ENCODE measurements around the gene CCDC13.

GRCh38 chr3:42100955-42101968, 10.1 kb downstream of the TRAK1 start:
- PRO-cap, 3 experiments: no peak in any of the 3 experiments
- RRBS: no CpG with 5 or more reads among the region's 11 CpGs

DNA sequence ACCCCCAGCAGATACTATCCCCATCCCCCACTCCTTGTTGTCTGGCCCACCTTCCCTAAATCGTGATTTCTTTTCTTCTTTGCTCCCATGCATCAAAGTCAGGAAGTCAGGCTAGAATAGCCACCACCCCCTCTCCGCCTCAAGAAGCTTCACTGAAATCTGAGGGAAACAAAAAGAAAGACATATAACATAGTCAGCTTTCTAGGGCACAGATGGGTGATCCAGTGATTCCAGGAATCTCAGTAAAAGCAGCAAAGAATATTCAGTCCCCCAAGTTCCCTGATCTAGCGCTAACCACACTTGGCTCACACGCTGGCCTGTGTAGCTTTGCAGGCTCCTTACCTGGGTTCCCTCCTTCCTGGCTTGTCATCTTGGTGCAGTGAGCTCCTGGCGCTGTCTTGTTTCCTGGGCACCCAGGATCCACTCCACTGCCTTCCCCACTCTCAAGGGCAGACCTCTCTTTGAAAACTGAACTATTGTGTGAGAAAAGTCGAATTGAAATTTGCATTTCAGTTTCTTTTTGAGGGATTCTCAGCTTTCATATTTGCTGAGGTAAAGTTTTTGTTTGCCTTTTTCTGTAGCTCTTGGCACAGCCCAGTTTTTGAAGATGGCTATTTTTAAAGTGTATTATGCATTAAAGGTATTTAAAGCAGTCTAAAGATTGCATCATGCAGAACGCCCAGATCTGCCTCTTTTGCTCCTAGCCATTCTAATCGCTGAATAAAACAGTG, 70.2 kb downstream of the CCK start:
- PRO-cap, 3 experiments: no peak in any of the 3 experiments
- RRBS: no CpG with 5 or more reads among the region's 8 CpGs

DNA sequence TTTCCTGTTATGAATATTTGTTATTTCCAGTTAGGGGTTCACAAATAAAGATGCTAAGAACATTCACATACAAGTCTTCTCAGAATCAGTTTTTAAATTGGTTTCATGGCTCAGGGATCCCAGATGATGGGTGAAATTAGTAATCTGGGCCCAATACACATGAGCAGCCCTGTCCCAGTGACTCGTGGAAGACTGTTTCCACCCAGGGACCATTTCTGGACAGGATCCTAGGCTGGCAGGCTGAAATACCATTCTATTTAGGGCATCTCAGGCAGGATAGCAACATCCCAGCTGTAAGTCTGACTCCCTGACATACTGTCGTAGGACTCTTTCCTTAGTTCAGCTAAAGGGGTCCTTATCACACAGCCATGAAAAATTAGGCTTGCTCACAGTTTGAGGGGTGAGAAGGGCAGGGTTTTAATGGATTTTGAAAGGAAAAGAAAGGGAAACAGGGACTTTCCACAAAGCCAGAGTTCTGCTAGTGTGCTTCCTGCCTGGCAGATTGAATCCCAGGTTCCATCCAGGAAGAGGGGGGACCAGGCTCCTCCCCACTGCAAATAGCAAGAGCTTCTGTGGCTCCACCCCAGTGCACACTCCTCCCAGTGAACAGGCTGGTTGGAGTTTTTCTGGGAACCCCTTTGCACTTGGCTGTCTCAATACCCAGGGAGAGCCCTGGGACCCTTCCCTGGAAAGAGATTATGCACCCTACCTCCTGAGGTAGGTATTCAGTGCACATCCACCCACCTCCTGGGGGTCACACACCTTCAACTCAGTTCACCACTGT, 41.3 kb upstream of the LYZL4 start:
- PRO-cap, 3 experiments: no peak in any of the 3 experiments
- RRBS: no CpG with 5 or more reads among the region's 2 CpGs

- PRO-cap, 3 experiments: no peak in any of the 3 experiments
- RRBS: no CpG with 5 or more reads among the region's 6 CpGs
These were observed 12.2 kb upstream of the VIPR1 start for GRCh38 chr3:42490086-42490900.

- PRO-cap, 3 experiments: no peak in any of the 3 experiments
- RRBS: no CpG with 5 or more reads among the region's 9 CpGs
These were observed 2.0 kb downstream of the VIPR1 start for GRCh38 chr3:42504198-42504999.

GRCh38 chr3:42633491-42633977, 20.0 kb upstream of the ZBTB47 start:
- PRO-cap, 3 experiments: no peak in any of the 3 experiments
- RRBS: no CpG with 5 or more reads among the region's 6 CpGs

GRCh38 chr3:42636699-42637612, 16.5 kb upstream of the ZBTB47 start:
- PRO-cap, 3 experiments: no peak in any of the 3 experiments
- RRBS: no CpG with 5 or more reads among the region's 12 CpGs

GRCh38 chr3:42772392-42773464, at the start of gene CCDC13:
CCDC13 (minus strand) TSS chr3:42773253.
- PRO-cap, 3 experiments: peak in 3 of 3 experiments; most common plus-strand start chr3:42772813 (in 3); most common minus-strand start chr3:42773173 (in 3)
- RRBS: 2% methylated on average over 16 of the region's 70 CpGs

- PRO-cap, 3 experiments: no peak in any of the 3 experiments
- RRBS: 2% methylated on average over 6 of the region's 16 CpGs
These were observed 492 bp upstream of the HIGD1A start for GRCh38 chr3:42804817-42805147.

DNA sequence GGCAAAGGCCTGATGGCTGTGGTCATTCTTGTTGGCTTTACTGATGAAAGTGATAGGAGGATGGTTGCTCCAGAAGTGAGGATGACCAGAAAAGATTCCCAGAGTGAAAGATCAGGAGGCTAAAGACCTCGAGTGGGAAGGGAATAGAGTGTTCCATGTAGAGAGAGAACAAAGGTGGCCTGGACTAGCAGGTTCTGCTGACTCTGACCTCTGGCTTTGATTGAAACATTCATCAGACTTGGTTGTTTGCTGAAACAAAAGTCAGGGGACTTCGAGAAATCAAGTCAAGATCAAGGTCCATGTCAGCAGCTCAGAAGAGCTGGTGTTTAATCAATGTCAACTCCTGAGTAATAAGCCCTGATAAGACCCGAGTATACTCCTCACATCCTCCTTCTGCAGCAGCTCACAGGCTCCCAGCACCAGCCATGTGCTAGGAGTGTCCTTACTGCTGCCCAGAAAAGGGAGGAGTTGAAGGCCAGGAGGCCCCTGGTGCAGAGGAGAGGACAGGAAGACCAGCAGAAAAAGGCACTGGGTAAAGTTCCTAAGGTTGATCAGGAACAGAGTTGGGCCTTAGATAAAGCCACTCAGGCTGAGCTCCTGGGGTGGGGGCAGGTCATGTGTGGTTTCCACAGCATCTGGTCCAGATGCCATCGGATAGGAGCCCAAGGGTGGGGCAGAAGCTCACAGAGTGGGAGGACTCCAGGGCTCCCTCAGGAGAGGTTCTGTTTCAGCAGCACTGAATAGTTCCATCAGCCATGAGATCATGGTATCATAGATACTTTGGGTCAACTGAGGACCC, 19.8 kb downstream of the CYP8B1 start:
- PRO-cap, 3 experiments: no peak in any of the 3 experiments
- RRBS: no CpG with 5 or more reads among the region's 4 CpGs

DNA sequence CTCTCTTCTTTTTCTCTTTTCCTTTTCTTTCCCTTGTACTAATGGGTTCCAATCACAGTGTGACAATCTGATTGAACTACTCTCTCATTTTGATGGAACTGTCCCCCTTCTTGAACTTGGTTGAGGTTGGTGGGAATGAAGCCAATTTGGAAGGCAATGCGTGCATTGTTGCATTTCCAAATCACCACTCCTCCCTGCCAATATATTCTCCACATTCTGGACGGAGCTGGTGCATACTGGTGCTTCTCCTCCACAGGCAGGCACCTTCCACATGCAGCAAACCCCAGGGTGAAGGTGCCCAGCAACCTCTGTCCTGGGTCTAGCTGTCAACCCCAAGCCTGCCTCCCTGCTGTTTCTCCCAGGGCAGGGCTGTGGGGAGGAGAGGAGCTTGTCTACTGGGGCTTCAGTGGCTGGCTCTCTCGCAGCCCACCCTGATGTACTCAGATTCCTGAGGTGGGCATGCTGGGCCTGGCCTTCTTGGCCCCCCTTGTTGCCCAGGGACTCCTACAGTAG, 20.0 kb downstream of the GASK1A start:
- PRO-cap, 3 experiments: no peak in any of the 3 experiments
- RRBS: no CpG with 5 or more reads among the region's 3 CpGs

- PRO-cap, 3 experiments: no peak in any of the 3 experiments
- RRBS: no CpG with 5 or more reads among the region's 14 CpGs
These were observed 75.4 kb upstream of the POMGNT2 start for GRCh38 chr3:43181178-43181863.

DNA sequence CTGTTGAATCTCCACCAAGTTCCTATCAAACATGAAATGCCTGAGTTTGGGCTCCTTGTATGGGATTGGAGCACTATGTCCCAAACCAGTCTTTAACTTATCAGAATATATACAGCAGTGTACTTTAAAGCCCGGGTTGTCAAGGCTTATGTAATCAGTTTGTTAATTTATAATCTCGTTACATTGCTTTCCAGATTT, 1.2 kb downstream of the SNRK start:
- PRO-cap, 3 experiments: no peak in any of the 3 experiments
- RRBS: no CpG with 5 or more reads among the region's 2 CpGs

DNA sequence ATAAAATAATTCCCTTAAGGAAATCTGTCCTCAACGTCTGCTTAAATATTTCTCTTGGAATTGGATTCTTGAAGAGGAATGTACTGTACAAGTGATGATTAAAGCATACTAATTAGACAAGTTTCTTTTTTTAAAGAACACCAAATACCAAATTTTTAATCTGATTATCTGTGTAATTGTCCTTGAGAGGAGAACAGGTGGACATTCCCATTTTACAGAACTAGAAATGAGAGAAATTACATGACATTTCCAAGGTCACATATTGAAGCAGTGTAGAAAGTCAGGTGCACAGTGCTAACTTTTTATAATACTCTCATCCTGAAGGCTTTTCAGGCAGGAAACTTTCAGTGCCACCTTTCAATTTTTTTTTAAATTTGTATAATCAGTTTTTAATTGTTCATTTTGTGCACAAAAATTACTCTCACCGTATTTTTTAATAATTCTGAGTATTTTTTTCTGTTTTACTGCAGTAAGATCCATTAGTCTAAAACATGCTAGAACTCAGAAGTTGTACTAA, 1.6 kb downstream of the SNRK start:
- PRO-cap, 3 experiments: no peak in any of the 3 experiments
- RRBS: no CpG with 5 or more reads among the region's 2 CpGs

- PRO-cap, 3 experiments: no peak in any of the 3 experiments
- RRBS: no CpG with 5 or more reads among the region's 5 CpGs
These were observed 31.5 kb downstream of the SNRK start for GRCh38 chr3:43317736-43318325.

GRCh38 chr3:43401725-43402369, 115.5 kb downstream of the SNRK start:
- PRO-cap, 3 experiments: no peak in any of the 3 experiments
- RRBS: no CpG with 5 or more reads among the region's 5 CpGs

DNA sequence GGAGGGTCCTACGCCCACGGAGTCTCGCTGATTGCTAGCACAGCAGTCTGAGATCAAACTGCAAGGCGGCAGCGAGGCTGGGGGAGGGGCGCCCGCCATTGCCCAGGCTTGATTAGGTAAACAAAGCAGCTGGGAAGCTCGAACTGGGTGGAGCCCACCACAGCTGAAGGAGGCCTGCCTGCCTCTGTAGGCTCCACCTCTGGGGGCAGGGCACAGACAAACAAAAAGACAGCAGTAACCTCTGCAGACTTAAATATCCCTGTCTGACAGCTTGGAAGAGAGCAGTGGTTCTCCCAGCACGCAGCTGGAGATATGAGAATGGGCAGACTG, 55.7 kb downstream of the ANO10 start:
- PRO-cap, 3 experiments: no peak in any of the 3 experiments
- RRBS: no CpG with 5 or more reads among the region's 9 CpGs

GRCh38 chr3:43893736-43894686, 203.3 kb downstream of the ABHD5 start:
- PRO-cap, 3 experiments: peak in 3 of 3 experiments; most common minus-strand start chr3:43894369 (in 3)
- RRBS: 5% methylated on average over 21 of the region's 65 CpGs

DNA sequence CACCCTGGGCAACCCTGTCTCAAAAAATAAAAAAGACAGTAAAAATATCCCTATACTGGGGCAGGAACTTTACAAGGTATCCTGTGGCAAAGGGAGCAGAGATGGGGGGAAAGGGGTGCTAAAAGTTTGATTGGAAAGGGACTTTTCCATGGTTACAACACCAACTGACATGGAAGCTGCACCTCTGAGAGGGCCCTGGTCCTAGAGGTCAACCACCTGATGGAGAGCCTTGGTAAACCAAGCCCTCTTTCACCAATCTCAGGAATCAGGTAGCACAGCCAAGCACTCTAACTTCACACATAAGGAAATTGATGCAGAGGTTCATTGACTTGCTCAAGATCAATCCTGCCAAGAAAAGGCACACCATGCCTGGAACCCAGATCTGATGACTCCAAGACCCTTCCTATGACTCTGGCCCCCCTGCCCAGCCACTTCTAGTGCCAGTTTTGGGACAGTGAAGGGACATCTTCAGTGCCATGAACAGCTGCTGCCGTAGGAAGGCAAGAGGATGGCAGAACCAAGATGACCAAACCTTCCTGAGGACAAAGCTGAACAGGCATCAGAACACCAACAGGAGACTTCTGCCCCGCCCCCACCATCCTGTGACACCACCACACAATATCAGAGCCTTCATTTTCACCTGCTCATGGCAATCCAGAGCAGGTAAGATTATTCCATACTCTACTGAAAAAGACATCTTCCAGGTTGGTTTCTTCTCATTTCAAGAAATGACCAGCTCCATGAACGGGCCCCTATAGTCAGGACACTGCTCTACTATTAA, 33.2 kb downstream of the ZNF445 start:
- PRO-cap, 3 experiments: no peak in any of the 3 experiments
- RRBS: no CpG with 5 or more reads among the region's 3 CpGs

DNA sequence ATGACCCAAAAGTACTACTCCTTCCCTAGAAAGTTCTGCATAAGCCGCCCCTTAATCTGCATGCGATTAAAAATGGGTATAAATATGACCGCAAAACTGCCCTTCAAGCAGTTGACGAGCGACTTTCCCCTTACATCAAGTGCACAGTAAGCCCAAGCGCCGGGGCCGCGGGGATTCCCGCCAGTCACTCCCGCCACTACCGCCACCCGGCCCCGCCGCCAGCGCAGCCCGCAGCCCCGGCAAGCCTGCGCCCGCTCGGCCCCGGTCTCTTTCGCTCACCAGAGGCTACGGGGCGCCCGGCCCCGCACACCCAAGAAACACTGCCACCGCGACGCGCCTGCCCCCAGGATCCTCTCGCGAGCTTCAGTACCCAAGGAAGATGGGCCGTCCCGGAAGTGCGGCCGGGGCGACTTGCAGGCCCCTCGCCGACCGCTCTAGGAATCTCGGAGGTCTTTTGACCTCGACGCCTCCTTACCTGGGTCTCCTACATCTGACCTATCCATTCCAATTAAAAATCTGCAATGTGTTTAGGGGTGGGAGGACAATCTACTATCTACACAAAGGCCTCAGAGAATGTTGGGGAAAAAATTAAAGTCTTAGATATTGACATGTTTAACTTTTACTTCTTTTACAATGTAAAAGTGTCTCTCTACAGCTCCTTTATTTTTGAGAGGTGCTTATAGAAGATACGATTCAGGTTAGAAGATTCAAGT, 27.0 kb upstream of the ZNF502 start:
- PRO-cap, 3 experiments: peak in 3 of 3 experiments; most common minus-strand start position 322 of the sequence (in 1)
- RRBS: 2% methylated on average over 14 of the region's 45 CpGs

All from breast (tissue), 4 donors.